ENCODE results near the genes RILPL1 and DDX55.

- PRO-cap: no peak
- RAMPAGE, long total RNA: no peak
- RRBS: 5% methylated on average over 6 of the region's 77 CpGs
These were observed 458 bp downstream of the RILPL1 start for GRCh38 chr12:123532878-123533643.

DNA sequence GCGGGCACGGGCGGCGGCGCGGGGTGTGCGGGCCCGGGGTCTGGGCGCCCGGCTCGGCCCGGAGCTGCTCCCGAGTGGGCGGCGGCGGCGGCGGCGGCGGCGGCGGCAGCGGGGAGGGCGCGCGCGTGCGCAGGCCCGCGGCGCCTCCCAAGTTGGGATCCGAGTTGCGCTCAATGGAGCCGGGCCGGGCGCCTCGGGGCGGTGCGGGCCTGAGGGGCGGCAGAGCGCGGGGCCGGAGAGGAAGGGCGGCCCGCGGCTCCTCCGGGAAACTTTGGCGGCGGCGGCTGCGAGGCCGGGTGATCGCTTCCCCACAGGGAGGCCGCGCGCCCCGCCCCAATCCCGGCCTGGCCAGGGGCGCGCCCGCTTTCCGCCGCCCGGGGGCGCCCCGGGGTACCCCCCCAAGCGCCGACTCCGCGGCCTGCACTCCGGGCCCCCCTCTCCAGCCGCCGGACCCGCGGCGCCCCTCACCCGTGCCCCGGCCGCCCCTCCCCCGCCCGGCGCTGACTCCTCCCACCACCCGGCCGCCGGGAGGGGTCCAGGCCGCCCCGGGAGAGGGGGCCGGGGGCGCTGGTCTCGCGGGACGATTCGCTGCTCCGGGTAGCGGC, at the start of gene RILPL1:
TSS of gene RILPL1 (minus strand) at position 76 of the 605 bp plus-strand sequence.
- PRO-cap: bidirectional peak, plus-strand start at position 162 of the sequence, minus-strand start at position 76 of the sequence; bidirectional peak, plus-strand start at position 551 of the sequence, minus-strand start at position 487 of the sequence
- RAMPAGE, long total RNA: no peak
- RRBS: 2% methylated on average over 43 of the region's 95 CpGs

- PRO-cap: bidirectional peak, plus-strand start at chr12:123602124, minus-strand start at chr12:123602023
- RAMPAGE, long total RNA: no peak
- RRBS: under 1% methylated on average over 7 of the region's 66 CpGs
These were observed at the start of gene DDX55 for GRCh38 chr12:123601939-123603061. Gene DDX55, plus strand, starts transcription at chr12:123602099.

DNA sequence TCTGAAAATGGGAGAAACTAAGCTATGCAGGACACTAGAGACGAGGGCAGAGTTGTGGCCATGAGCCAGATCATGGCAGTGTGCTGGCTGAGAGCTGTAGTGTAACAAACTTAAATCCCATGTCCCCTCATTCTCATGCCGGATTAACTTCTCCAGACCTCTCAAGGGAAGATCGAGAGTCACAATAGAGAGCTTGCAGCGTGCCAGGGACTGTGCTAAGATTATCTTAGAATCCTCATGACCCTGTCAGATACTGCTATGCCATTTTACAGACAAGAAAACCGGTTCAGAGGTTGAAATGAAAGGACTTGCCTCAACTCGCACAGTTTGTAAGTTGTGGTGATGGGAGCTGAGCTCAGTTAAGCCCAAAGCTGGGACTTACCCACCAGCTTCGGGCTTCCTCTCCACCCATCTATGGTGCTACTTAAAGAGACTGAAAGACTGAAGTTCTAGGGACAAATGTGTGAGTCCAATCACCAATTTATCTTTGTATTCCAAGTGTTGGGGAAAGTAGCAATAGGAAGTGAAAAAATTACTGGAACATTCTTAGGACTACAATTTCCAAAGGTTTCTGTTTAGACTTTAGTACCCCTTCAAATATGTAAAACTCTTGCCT, 11.4 kb downstream of the EIF2B1 start:
- PRO-cap: no peak
- RAMPAGE, long total RNA: no peak
- RRBS: no CpG with 5 or more reads among the region's 7 CpGs

DNA sequence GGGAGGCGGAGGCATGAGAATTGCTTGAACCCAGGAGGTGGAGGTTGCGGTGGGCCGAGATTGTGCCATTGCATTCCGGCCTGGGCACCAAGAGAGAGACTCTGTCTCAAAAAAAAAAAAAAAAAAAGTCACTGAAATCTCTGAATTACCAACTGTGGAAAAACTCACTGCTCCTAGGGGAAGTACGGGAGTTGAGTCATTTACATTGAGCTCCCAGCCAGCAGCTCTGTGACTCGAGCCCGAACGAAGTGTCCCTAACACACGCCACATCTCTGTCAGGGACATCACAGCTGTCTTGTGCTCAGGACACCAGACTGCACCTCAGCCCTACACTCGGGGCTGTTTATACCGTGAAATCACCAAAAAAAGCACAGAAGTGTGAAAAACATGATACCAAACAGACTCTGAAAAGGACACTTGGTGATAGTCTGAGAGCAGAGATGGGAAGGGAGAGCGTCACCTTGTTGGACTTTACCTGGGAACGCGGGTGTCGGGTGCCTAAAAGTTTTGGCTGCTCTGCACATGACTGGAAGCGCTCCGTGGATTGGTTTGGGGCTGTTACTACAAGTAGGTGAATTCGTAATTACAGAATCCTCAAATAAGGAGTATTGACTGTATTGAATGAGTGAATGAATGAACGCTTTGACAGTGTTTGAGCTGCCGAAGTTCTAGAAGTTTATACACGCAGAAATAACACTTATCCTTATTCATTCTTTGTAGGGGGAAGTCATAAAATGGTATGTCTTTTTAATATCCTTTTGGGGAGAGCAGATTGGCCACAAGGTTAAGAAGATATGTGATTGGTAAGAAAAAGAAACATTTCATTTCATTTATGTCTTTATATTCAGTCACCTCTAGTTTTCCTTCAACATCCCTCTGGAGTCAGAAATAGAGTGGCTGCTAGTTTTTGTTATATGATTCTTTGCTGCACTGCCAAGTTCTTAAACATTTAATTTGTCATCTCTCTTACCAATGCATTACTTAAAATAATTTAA, 21.4 kb downstream of the ATP6V0A2 start:
- PRO-cap: no peak
- RAMPAGE, long total RNA: no peak
- RRBS: no CpG with 5 or more reads among the region's 21 CpGs

- PRO-cap: no peak
- RAMPAGE, long total RNA: no peak
- RRBS: no CpG with 5 or more reads among the region's 8 CpGs
These were observed 14.2 kb downstream of the CCDC92 start for GRCh38 chr12:123958349-123958870.

- PRO-cap: no peak
- RAMPAGE, long total RNA: no peak
- RRBS: no CpG with 5 or more reads among the region's 2 CpGs
These were observed 30.9 kb downstream of the ZNF664 start for GRCh38 chr12:124003998-124004197.

- PRO-cap: no peak
- RAMPAGE, long total RNA: no peak
- RRBS: no CpG with 5 or more reads among the region's 3 CpGs
These were observed 35.3 kb downstream of the ZNF664 start for GRCh38 chr12:124008353-124008725.

DNA sequence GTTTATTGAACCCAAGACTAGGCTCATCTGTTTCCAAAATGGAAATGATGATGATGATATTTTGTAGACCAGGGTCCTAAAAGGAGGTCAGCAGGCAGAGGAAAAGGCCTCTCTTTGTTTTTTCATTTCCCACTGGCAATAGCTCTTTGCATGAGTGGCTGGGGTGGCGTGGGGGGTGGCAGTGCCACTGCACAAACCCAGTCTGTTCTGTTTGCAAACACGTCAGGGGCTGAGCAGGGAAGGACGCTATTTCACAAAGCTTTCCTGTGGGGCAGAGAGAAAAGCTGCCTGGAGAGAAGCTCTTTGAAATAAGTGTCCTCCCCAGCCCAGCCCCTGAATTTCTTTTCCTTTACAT, 72.7 kb downstream of the ZNF664 start:
- PRO-cap: no peak
- RAMPAGE, long total RNA: no peak
- RRBS: no CpG with 5 or more reads among the region's 3 CpGs

DNA sequence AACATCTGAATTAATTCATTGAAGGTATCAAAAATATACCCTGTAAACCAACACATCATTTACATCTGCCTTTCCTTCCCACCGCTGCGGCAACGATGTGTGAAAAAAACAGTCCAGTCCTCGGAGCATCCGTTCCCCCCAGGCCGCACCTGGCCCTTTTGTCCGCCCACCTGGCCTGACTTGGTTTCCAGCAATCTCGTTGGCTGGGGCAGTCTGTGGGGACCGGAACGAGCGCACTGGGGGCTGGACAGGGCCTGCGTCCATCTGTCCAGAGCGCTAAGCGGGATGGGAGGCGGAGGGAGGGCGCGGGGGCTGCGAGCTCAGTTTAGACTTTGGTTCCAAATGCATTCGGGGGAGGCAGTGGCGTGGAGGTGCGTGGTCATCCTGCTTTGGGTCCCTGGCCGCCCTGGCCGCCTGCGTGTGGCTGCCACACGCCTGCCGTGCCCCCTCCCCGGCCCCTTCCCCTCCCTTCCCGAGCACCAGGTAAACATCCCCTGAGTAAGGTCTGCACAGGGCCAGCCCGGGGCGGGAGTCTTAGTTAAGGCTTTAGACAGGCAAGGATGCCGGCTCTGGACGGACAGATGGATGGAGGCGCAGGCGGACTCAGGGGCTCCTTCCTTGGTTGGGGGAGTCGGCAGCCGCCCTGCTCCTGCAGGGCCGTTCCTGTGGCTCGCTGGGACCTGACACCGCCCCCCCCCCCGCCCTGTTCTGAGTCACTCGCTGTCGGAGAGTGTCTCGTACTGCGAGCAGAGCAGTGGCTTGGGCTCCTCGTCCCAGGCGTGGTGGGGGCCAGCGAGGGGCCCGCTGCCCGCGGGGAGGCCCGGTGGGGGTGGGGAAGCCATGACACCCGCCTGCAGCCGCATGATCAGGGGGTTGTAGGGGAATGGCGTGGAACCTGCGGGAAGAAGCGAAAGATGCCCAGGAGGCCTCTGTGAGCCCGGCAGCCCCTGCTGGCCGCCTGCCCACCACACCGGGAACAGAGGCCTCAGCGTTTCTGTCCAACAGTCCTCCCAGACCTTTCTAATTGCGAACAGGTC, 30.1 kb downstream of the RFLNA start:
- PRO-cap: no peak
- RAMPAGE, long total RNA: no peak
- RRBS: 80% methylated on average over 1 of the region's 61 CpGs

DNA sequence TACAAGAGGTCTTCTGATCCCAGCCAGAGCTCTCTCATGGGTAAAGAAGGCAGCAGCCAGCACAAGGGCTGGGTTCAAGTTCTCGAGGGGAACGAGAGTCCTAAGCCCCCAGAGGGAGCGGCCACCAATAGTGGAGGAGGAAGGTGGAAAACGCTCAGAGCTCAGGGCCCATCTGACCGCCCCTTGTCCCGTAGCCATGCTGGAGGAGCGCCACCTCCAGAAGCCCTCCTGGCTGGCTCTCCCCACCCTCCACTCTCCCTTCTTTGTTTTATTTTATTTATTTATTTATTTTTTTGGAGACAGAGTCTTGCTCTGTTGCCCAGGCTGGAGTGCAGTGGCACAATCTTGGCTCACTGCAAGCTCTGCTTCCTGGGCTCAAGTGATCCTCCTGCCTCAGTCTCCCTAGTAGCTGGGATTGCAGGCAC, 72.5 kb downstream of the RFLNA start:
- PRO-cap: no peak
- RAMPAGE, long total RNA: no peak
- RRBS: no CpG with 5 or more reads among the region's 7 CpGs

DNA sequence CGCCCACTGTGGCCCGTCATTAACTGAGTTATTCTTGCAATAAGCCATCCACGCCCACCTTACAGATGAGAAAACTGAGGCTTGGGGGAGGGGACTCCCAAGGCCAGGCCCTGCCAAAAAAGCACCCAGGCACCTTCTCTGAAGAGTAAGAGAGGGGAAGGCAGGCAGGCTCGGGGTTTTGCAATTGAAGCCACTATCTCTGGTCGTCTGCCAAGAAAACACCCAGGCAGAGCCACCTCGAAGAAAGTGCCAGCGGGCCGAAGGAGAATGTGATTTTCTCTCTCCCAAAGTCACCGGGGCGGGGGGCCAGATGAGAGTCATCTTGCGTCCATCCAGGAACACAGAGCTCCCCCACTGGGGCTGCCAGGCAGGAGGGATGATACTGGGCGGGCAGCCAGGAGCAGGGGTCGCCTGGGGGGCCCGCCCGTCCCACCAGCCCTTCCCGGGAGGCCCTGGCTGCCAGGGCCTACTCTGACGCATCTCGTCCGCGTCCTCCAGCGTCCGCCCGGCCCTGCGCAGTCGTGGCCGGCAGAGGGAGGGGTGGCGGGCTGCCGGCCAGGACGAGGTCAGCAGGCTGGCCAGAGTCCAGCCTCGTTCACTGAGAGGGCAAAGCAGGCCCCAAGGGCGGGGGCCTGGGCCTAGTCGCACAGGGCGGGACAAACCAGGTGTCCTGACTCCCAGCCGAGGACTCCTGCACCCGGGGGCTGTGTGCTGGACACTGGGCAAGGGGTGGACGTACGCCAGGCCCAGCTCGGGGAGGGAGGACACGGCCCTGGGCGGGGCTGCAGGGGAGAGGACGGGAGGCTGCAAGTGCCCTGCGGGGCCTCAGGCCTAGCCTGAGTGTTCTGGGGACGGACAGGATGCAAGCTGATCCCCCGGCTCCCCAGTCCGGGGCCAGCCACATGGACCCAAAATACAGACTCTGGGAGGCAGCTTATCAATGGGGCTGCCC, 74.4 kb downstream of the RFLNA start:
- PRO-cap: no peak
- RAMPAGE, long total RNA: no peak
- RRBS: 8% methylated on average over 9 of the region's 45 CpGs

GRCh38 chr12:124389187-124390297, 94.6 kb downstream of the RFLNA start:
- PRO-cap: no peak
- RAMPAGE, long total RNA: no peak
- RRBS: under 1% methylated on average over 1 of the region's 48 CpGs

- PRO-cap: no peak
- RAMPAGE, long total RNA: no peak
- RRBS: no CpG with 5 or more reads among the region's 36 CpGs
These were observed 127.6 kb downstream of the RFLNA start for GRCh38 chr12:124422186-124423189.

DNA sequence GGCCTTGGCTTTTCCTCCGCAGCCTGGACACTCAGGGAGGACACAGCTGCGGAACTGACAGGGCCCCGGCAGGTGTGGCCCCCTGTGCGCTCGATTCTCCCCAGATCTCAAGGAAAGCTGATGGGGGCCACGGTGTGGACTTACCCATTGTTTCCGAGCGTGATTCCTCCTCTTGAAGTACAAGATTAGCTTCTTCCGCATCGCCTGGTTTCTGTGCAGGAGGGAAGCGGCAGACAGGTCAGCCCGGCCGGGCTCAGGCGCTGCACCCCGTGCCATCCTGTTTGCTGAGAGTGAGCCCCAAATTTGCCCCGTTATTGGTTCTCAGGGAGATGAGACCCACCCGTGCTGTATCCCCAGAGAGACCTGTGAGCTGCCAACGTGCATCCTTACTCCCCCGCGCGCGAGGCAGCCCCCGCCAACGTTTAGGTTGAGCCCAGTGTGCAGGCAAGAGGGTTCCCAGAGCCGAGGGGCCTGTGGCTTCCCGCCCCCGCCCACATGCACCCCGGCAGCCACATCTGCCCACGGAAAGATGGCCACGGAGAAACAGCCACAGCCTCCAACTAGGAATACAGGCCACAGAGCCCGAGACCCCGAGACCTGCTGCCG, 129.5 kb downstream of the NCOR2 start:
- PRO-cap: no peak
- RAMPAGE, long total RNA: no peak
- RRBS: 65% methylated on average over 8 of the region's 33 CpGs

DNA sequence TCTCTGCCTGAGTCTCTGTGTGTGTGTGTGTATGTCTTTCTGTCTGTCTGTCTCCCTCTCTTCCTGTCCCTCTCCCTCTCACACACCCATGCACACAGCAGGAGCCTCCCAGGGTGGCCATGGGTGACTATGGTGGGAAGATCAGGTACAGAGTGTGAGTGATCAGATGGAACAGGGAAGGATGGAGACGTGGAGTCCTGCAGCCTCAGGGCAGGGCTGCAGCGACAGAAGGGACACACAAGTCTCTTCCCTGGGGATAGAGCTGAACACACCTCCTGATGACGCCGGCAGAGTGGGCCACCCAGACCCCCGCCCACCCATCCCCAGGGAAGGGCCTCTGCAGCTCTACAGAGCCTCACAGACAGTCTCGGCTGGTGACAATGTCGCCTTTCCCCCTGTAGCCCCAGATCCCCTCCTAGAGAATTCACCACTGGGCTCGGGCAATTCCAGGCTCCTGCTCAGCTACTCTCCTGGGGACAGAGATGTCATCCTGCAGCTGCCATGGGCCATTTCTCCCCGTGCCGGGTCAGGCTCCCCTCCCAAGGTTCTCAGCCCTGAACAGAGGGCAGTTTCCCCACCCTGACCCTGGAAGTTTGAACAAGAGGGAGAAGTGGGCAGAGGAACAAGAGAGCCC, 115.8 kb downstream of the NCOR2 start:
- PRO-cap: no peak
- RAMPAGE, long total RNA: no peak
- RRBS: no CpG with 5 or more reads among the region's 10 CpGs

GRCh38 chr12:124465926-124466841, 101.2 kb downstream of the NCOR2 start:
- PRO-cap: no peak
- RAMPAGE, long total RNA: no peak
- RRBS: 21% methylated on average over 6 of the region's 36 CpGs

- PRO-cap: no peak
- RAMPAGE, long total RNA: no peak
- RRBS: no CpG with 5 or more reads among the region's 4 CpGs
These were observed 98.6 kb downstream of the NCOR2 start for GRCh38 chr12:124468748-124469232.

GRCh38 chr12:124469404-124469954, 97.9 kb downstream of the NCOR2 start:
- PRO-cap: no peak
- RAMPAGE, long total RNA: no peak
- RRBS: no CpG with 5 or more reads among the region's 5 CpGs

- PRO-cap: no peak
- RAMPAGE, long total RNA: no peak
- RRBS: no CpG with 5 or more reads among the region's 8 CpGs
These were observed 83.9 kb downstream of the NCOR2 start for GRCh38 chr12:124483588-124483787.

Measured in lung (tissue), 4 donors.